Fallopian tube (tissue), 1 donor: ENCODE data around the genes HNRNPCL1 and PRAMEF10.

DNA sequence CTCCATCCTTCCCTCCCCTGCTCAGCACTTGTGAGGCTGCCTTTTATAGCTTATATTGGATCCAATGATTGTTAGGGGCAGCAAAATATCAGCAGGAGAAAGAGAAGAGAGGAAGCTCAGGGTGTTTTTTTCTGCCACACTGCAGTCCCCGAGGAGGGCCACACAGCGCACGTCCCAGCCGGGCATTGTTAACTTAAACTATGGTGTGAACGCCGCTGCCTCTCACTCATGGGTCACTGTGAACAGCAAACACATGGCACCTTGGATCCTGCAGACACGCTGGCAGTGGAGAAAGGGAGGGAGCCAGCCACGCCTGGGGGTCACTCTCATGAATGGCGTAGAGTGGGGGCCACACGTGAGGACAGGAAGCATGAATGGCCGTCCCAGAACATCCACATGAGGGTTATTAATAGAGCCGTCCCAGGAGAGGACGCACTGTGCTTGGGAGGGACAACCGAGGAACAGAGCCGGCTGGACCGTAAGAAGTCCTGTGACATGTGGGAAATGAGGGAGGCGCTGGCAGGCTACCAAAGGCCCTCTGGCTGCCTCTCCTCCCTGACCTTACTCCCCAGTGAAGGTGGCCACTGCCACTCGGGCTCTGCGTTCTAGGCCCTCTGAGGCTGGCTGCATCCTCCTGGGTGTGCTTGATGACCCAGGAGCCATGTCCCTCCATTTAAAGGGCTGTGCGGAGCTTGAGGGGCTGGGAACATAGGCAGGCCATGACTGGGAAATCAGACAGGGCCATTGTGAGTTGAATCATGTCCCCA lies 15.3 kb upstream of the NPPB start:
- PRO-cap = no peak

- PRO-cap = no peak
These were observed 18.5 kb downstream of the MFN2 start for GRCh38 chr1:11998638-11999267.

GRCh38 chr1:12130524-12131164 lies 36.1 kb upstream of the TNFRSF1B start:
- PRO-cap = no peak

GRCh38 chr1:12148010-12148730 lies 18.6 kb upstream of the TNFRSF1B start:
- PRO-cap = no peak

DNA sequence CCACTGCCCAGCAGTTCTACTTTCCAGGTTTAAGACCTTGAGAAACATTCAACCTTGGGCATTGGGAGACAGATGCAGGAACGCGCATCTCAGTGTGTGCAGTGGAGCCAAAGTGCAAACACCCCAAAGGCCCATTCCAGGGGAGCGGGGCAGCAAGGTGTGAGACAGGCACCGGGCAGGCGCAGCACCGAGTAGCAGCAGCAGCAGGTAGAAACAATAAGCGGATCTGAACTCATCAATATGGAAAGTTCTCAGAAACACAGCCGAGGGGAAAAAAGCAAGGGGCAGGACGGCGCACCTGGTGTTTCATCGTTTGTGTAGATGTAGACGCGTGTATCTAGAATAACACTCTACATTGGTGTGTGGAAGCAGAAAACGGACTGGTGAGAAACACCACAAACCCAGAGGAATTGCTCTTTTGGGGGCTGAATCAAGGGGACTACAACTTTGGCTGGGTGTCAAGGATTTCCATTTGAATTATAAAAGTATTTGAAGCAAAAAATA lies 8.1 kb upstream of the TNFRSF1B start:
- PRO-cap = no peak

DNA sequence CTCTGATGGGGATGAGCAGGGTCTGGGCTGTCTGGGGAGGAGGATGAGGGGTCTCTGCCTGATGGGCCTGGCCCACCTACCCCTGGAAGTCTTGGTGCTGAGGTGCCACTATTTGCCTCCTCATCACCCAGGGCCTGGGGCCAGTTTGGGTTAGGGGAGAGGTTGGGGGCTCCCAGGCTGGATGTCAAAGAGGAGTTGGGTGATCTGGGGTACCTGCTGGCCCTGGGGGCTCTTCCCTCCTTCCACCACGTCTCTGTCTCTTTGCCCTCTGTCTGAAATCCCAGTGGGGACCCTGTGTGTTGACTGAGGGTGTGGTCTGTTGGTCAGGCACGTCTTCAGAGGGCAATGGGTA lies 3.0 kb downstream of the TNFRSF1B start:
- PRO-cap = no peak

DNA sequence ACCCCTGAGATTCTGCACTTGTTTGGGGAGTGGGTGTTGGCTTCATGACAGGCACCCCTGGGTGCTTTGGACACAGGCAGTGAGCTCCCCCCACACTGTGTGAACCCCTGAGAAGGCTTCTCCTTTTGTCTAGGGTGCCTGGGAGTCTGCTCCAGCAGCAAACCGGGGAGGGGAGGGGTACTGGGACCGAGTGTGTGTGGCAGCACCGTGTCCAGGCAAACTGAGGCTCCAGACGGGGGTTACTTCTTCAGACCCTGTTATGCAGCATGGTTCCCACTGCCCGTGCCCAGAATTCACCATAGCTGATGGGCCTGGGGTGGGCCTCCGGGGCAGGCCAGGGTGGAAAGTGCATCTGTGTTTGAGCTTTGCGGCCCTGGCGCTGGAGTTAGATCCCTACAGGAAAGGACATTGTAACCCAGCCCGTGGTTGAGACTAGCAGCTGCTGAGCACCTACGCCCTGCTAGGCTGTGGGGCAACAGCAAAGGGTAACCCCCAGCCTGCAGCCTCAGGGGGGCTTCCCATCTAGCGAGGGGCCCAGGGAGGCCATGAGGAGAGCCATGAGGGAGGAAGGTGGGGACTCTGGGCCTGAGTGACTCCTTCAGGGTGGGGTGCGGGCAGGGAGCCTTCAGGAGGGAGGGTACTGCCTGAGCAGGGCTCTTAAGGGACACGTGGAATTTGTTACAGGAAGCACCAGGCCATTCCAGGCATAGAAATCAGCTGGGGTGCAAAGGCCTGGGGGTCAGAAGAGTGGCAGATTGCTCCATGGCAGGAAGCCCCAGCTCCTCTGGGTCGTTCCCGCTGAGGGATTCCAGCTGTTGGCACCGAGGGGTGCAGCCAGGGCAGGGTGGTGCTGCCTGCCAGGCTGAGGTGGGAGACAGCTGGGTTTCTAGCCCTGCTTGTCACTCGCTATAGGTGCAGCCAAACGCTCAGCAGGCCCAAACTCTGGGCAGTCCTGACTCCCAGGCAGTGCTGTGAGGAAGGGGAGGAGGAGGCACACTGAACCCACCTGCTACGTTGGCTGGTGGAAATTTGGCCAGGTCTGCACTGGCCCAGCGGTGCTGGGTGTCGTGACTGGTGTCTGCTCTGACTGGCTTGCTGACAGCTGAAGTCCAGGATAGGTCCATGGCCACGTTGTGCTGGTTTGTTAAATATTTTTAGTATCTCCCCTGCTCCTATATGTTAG lies 19.0 kb downstream of the TNFRSF1B start:
- PRO-cap = no peak

DNA sequence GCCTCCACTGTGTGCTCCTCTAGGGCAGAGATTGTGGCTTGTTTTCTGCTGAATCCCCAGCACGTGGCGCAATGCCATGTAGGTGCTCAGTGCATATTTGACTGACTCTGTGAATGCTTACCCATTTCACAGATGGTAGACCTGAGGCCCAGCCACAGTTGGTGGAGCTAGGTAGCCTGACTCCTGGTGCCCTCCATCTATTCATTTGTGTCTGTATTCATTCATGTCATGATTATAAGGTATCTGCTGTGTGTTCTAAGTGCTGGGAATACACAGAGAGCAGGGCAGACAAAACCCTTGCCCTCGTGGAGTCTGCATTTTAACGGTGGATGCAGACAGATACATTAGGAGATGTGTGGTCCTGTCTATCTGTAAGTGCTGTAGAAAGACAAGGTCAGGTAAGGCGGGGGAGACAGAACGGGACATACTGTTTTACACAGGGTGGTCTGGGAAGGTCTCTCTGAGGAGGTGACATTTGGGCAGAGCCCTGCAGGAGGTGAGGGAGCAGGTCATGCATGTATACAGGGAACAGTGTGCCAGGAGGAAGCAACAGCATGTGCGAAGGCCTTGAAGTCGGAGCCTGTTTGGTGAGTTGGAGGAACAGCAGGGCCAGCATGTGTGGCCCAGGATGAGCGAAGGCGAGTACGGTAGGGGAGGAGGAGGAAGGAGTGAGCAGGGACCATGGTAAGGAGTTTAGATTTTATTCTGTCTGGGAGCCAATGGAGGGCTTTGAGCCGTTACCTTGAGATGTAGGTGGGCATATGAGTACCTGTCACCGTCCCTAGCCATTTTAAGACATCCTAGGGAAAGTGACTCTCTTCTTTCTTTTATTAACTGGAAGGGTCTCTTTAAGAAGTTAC lies 22.8 kb downstream of the TNFRSF1B start:
- PRO-cap = no peak

GRCh38 chr1:12345853-12346221 lies 116.0 kb downstream of the VPS13D start:
- PRO-cap = no peak

DNA sequence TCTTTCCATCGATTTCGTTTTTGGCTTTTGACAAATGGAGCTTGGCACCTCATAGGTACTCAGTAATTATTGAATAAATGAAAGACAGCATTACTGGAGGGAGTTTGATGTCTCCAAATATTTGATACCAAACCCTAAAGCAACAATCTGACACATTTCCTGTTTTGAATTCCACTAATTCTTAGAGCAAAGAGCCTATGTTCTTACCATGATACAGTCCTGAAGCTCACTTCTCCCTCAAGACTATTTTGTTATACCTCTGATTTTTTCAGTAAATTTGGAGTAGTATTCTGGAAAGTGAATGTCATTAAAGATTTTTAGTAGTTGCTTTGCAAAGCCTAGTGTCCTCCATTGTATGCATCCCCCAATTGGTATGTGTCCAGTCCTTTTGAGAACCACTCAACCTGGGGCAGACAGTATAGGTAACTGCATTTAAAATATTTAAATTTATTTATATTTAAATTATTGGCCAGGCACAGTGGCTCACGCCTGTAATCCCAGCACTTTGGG lies 162.8 kb downstream of the DHRS3 start:
- PRO-cap = no peak

- PRO-cap = no peak
These were observed 158.0 kb downstream of the DHRS3 start for GRCh38 chr1:12459805-12460568.

DNA sequence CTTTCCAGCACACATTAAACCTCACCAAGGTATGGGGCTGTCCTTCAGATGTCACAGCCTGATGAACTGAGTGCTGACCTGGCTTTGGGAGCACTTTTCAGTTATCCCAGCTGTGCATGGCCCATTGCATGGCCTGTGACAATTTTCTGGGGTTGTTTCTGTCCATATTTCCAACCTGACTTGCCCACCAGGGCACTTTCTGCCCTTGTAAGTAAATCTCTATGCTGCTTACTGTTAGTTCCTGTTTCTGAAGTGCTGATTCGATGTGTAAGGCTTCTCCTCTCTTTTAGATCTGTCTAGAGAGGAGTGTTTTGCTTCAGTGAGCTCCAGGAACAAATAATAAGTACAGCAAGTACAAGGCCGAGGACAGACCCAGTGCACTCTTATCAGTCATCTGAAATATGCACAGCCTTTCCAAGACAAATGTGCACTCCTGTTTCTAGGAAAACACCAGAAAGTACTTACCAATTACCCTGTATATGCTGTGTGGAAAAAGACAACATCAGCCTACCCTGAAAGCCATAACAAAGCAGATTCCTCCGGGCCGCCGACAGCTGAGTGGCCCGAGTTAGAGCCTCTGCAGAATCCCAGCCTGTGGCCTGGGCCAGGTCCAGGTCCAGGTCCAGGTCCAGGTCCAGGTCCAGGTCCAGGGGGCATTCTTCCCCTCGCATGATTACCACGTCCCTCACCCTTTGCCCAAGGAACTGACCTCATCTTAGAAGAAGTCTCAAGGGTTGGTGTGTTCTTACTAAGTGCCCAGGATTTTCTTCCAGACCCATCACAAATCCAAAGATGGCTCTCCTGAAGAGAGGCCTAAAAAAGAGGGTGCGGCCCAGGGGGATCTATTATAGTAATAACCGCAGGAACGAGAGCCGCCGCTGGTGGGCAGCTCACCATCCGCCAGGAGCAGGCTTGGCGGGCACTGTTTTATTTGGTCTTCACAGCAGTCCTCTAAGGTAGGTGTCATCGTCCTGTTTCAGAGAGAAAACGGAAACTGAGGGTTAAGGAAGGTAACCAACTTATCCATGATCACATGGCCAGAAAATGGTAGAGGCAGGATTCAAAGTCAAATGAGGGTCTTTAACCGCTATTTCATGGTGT lies 121.4 kb downstream of the DHRS3 start:
- PRO-cap = no peak

- PRO-cap = no peak
These were observed 76.5 kb downstream of the DHRS3 start for GRCh38 chr1:12541504-12542006.

- PRO-cap = no peak
These were observed 69.1 kb downstream of the DHRS3 start for GRCh38 chr1:12548809-12549384.

GRCh38 chr1:12556431-12557021 lies 61.5 kb downstream of the DHRS3 start:
- PRO-cap = bidirectional peak, plus-strand start at chr1:12556594, minus-strand start at chr1:12556664

DNA sequence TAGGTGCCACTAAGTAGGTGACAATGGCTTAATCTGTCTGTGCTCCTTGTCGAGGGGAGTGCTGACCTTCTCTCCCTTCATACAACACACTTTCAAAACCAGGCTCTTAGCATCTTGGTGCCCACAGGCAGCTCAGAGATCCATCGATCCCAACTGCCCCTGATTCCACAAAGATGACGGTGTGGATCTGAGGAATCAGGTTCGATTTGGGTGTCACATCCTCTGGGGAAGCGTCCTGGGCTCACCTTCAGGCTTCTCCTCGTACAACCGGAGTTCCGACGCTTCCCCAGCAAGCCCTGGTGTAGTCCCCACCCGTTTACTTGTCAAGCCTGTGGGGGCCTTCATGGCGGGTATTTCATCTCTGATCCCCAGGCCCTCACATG lies 48.0 kb downstream of the DHRS3 start:
- PRO-cap = no peak

DNA sequence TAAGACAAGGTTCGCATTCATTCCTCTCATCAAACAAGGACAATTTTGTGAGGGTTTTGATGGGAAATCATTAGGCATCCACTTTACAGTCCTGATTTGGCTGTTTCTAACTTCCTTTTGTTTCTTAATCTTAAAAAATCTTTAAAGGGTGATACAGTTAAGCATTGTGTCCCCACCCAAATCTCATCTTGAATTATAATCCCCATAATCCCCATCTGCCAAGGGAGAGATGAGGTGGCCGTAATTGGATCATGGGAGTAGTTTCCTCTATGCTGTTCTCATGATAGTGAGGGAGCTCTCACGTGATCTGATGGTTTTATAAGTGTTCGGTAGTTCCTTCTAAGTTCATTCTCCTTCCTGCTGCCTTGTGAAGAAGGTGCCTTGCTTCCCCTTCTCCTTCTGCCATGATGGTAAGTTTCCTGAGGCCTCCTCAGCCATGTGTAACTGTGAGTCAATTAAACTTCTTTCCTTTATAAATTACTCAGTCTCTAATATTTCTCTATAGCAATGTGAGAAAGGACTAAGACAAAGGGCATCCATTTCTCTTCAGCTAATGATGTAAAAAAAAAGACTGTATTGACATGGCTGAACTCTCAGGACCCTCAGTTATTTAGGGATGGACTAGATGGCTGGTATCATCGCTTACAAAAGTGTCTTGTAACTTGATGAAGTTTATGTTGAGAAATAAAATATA lies 10.7 kb downstream of the DHRS3 start:
- PRO-cap = no peak

DNA sequence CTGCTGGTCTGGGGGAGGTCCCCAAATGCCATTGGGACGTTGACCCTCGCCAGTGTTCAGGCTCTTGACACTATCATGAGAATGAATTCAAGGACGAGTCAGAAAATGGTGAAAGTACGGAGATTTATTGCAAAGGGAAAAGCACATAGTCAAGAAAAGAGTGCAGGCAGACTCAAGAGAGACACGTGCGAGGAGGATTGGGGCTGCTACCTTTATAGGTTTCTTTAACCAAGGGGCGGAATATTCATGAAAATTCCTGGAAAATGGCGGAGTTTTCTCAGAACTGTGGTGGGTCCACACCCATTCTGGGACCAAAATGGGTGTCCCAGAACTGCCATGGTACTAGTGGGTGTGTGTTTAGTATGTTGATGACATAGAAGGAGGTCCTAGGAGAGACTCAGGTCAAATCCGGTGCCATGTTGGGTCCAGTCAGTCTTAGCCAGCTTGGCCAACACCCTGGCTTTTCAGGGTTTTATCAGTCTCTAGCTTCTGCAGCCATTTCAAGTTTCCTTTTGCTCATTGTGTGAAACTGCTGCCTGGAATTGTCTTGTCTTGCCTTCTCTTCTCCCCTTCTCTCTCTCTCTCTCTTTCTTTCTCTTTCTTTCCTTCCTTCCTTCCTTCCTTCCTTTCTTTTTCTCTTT lies 13.7 kb downstream of the AADACL4 start:
- PRO-cap = no peak

DNA sequence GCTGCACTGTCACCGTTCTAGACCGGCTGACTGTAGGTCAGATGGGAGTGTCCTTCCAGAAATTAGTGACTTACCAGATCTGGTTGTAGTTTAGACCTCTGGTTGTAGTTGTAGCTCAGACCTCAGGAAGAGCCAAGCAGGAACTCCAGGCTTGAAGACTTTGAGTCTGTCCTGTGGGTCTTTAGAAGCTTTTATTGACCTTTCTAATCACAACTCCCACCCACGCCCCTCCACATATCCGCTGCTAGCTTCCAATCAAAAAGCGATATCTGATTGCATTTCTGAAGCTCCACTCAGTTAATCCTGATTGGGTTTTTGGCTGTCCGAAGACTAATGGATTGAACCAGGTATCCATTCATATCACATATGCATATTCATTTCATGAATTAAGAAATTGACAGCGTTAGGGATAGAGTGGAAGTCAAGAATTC lies at the start of gene HNRNPCL1:
Gene HNRNPCL1 (minus strand): TSS at position 114 of the 431 bp plus-strand sequence.
- PRO-cap = no peak

DNA sequence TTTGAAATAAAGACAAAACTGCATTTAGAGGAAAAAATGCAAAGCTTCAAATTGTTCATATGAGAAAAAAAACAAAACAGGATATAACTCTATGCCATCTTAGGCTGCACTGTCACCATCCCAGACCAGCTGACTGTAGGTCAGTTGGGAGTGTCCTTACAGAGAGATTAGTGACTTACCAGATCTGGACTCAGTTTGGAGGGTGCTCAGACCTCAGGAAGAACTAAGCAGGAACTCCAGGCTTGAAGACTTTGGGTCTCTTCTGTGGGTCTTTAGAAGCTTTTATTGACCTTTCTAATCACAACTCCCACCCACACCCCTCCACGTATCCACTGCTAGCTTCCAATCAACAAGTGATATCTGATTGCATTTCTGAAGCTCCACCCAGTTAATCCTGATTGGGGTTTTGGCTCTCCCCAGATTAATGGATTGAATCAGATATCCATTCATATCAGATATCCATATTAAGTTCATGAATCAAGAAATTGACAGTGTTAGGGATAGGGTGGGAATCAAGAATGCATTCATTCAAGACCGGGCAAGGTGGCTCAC lies at the start of gene PRAMEF10:
Gene PRAMEF10 (minus strand): TSS at position 234 of the 552 bp plus-strand sequence.
- PRO-cap = no peak